SK-MEL-5 (cell line): ENCODE data around the gene APOL6.

RAMPAGE:
- cytosol, long total RNA: no peak
- long total RNA: no peak
- nucleus, long total RNA: no peak
Observed at GRCh38 chr22:33299395-33299970, 241.3 kb upstream of the SYN3 start.

DNA sequence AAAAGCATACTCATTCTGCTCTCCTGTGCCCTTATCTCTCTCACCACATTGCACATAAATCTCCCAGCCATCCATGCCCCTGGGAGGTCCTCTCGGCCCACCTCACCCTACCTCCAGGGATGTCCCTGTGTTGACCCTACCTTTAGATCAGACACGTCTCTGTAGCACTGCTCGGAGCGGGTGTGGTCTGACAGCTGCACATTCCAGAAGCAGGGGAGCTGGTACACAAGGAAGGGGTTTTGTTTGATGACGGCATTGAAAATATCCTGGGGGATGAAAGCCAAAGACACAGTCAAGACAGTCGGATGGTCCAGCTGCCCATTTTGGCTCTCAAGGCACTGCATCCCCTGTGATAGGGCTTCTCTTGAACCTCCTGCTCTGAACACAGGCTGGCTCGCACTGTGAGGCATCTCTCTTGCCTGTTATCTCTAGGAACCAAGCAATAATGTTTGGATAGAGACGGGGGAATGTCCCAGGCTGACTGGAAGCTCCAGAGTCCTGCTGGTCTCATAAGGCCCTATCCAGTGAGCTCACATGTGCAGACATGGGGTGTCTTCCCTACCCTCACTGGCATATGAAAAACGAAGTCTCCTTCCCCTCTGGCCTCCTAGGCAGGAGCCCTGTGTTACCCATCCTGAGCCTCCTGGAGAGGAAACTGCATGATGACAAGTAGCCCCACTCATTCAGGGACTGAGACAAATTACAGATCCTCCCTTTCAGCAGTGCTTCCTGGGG is 323.8 kb upstream of the SYN3 start:
RAMPAGE:
- cytosol, long total RNA: no peak
- long total RNA: no peak
- nucleus, long total RNA: no peak

RAMPAGE:
- cytosol, long total RNA: no peak
- long total RNA: no peak
- nucleus, long total RNA: no peak
Observed at GRCh38 chr22:35267870-35268270, 10.6 kb downstream of the HMGXB4 start.

DNA sequence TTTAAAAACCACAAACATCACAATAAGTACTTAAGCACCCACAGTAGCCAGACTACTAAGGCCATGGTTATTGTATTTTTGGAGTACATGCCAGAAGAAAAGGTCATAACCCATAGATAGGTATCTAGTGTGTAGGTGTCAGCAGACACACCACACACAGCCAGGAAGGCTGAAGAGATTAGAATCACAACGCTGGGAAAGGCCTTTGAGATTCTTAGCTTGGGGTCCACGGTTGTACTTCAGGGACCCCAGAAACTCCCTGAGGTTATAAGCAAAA is 966 bp upstream of the TOM1 start:
RAMPAGE:
- cytosol, long total RNA: no peak
- long total RNA: no peak
- nucleus, long total RNA: no peak

DNA sequence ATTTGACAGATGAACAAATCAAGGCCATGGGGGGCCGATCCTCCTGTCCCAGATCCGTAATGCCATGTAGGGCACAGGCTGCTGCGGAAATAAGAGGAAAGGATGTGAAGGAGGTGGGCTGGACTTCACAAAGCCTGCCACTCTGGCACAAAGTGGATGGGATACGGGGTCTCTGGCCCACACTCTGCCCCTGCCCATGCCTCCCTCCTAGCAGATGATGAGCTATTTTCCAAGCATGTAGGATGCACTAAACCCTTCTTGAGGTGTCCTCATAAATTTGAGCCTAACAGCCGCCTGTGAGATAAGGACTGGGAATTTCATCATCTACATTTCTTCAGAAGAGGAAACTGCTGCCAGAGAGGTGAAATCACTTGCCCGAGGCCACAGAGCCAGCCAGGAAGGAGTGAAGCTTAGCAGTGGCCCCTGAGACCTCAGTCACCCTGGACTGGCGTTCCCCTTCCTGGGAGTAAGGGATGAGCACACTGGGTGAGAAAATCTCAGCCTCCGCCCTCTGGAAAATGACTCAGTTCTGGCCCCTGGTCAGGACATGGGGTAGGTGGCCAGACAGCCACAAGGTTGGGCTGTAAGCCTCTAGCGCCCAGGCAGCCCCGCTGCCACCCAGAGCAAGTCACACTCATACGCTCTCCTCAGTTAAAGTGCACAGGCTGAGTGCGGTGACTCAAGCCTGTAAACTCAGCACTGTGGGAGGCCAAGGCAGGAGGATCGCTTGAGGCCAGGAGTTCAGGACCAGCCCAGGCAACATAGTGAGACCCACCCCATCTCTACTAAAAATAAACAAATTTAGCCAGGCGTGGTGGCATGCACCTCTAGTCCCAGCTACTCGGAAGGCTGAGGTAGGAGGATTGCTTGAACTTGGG is 27.9 kb downstream of the MB start:
RAMPAGE:
- cytosol, long total RNA: no peak
- long total RNA: no peak
- nucleus, long total RNA: no peak

RAMPAGE:
- cytosol, long total RNA: no peak
- long total RNA: no peak
- nucleus, long total RNA: no peak
Observed at GRCh38 chr22:35611559-35612464, 5.3 kb downstream of the MB start.

RAMPAGE:
- cytosol, long total RNA: no peak
- long total RNA: no peak
- nucleus, long total RNA: no peak
Observed at GRCh38 chr22:35642291-35642823, 5.9 kb upstream of the APOL6 start.

DNA sequence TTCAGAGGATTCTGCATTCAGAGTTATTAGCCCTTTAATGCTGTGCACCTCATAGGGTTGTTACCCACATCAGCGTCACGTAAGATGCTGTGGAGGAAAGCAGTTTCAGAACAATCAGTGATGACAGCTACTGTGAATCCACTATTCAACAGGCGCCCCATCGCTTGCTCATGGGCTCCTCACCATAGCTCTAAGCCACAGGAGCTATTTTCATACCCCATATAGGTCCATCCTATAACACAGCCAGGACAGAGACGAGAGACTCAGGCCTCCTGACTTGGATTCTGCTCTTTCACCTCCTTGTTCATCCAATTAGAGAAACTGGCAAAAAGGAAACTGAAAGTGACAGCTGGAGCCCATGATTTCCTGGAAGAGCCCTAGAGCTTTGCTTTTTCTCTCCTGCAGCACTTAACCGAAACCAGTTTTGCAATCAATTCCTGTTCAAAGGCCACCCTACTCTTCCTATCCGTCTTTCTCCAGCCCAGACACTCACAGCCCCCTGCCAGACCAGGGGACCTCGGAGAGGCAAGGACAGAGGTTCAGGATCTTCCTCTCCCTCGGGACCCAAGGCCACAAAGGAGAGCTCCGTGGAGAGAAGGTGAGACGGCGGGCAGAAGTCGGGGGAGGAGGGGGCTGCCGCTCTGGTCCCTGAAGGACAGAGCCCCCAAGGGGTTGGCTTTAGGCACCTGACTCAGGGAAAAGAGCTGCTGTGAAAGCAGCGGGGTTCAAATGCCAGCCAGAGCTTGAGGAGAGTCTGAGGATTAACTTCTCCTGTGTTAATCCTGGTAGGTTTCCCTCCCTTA is at the start of gene APOL6:
APOL6 (plus strand) TSS at position 421 of the 803 bp plus-strand sequence.
RAMPAGE:
- cytosol, long total RNA: start-site peak on the plus strand centred at position 381 of the sequence, 80 bp wide, 144 and 204 reads in 2 replicates; start-site peak on the plus strand centred at position 524 of the sequence, 110 bp wide, 56 and 41 reads in 2 replicates
- long total RNA: no peak
- nucleus, long total RNA: no peak

GRCh38 chr22:35741798-35742499 is 24.3 kb downstream of the APOL5 start:
RAMPAGE:
- cytosol, long total RNA: no peak
- long total RNA: no peak
- nucleus, long total RNA: no peak

DNA sequence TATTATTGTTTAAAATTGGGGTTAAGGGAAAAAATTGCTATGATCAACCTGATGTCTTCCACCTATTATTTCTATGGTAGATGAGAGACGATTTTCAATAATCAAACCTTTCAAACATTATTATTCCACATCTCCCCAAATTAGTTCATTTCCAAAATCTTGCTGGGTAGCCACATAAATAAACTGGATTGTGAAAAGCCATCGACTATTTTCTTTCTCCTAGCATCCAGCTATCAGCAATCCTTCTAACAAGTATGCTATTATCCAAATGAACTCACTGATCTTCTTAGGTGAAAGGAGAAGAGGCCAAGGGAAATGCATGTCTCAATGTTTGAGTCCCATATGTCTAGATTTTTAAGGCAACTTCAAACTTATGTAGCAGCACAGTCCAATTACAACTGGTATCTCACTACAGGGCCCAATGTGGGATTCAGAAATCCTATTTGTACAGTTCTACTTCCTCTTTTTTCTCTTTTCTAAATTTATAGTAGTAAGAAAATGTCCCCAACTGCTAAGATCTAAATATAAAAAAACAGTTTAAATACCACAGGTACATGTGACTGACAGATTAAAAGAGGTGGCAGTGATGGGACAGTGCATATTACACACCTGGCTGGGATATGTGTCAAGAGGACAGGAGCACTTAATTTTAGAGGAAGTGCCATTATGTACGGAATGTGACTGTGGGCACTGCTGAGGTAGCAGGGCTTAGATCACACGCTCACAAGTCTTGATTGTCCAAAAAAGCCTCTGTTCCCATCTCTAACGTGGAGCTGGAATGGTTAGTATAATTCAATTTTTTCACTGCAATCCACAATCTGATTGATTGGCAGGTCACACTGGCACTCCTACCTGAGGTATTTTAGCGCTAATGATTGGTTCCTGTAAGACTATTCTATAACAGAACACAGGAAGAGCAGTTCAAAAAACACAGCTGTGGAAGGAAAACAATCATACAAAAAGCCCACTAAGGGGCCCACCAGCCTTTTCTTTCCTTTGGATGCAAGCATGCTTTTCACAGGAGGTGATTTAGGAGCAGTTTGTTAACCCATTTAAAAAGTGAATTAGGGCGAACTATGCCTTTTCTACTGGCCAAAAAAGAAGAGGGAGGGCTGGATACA is 34.4 kb downstream of the APOL5 start:
RAMPAGE:
- cytosol, long total RNA: no peak
- long total RNA: no peak
- nucleus, long total RNA: no peak

GRCh38 chr22:35761040-35761367 is 43.3 kb downstream of the APOL5 start:
RAMPAGE:
- cytosol, long total RNA: no peak
- long total RNA: no peak
- nucleus, long total RNA: no peak

RAMPAGE:
- cytosol, long total RNA: no peak
- long total RNA: no peak
- nucleus, long total RNA: no peak
Observed at GRCh38 chr22:35885196-35885655, 143.4 kb downstream of the RBFOX2 start.

RAMPAGE:
- cytosol, long total RNA: no peak
- long total RNA: no peak
- nucleus, long total RNA: no peak
Observed at GRCh38 chr22:35914457-35914866, 114.2 kb downstream of the RBFOX2 start.

RAMPAGE:
- cytosol, long total RNA: no peak
- long total RNA: no peak
- nucleus, long total RNA: no peak
Observed at GRCh38 chr22:35915272-35916140, 113.1 kb downstream of the RBFOX2 start.

RAMPAGE:
- cytosol, long total RNA: no peak
- long total RNA: no peak
- nucleus, long total RNA: no peak
Observed at GRCh38 chr22:36285385-36286134, 32.6 kb downstream of the APOL1 start.

GRCh38 chr22:36293080-36293540 is 40.2 kb downstream of the APOL1 start:
RAMPAGE:
- cytosol, long total RNA: no peak
- long total RNA: no peak
- nucleus, long total RNA: no peak

DNA sequence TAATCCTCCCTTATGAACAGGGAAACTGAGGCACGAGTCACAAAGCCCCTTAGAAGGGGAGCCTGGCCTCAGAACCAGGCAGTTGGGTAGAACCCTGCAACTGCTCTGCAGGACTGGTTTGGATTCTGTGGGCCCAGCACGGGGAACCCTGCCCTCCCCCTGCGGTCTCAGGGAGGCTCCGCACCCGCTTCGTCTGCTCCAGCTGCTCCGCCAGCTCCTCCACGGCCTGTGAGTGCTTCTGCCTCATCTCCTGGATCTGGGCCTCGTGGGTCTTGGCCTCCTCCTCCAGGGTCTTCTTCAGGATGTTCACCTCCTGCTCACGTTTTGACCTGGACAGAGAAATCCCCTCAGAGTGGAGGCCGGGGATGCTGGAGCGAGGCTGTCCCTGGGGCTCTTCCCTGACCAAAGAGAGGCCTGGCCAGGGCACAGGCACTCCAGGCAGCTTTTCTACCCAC is 41.8 kb downstream of the APOL1 start:
RAMPAGE:
- cytosol, long total RNA: no peak
- long total RNA: no peak
- nucleus, long total RNA: no peak

RAMPAGE:
- cytosol, long total RNA: no peak
- long total RNA: no peak
- nucleus, long total RNA: no peak
Observed at GRCh38 chr22:36309200-36309667, 56.3 kb downstream of the APOL1 start.

GRCh38 chr22:36311691-36312513 is 59.0 kb downstream of the APOL1 start:
RAMPAGE:
- cytosol, long total RNA: no peak
- long total RNA: no peak
- nucleus, long total RNA: no peak

RAMPAGE:
- cytosol, long total RNA: no peak
- long total RNA: no peak
- nucleus, long total RNA: no peak
Observed at GRCh38 chr22:36331419-36332010, 56.3 kb downstream of the MYH9 start.